Measurements from ENCODE around the gene KNTC1.

- RRBS: no CpG with 5 or more reads among the region's 6 CpGs
These were observed 5.6 kb downstream of the MORN3 start for GRCh38 chr12:121663752-121664296.

GRCh38 chr12:121774533-121775379 is 18.7 kb downstream of the RHOF start:
- RRBS: no CpG with 5 or more reads among the region's 20 CpGs

DNA sequence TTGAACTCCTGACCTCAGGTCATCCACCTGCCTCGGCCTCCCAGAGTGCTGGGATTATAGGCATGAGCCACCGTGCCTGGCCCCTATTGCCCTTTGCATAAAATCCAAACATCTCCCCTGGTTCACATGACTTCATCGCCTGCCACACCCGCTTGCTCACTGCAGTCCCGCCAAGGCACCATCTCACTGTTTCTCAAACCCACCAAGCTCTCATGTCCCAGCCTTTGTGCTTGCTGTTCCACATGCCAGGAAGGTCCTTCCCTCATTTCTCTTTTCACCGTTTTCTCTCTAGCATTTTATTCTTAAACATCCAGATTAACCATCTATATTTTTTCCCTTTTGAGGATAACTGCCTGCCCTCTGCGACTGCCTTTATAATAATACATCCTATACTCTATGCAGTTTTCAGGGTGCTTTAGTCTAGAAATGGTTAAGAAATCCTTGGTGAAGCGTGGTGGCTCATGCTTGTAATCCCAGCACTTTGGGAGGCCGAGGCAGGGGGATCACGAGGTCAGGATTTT is 9.6 kb downstream of the RHOF start:
- RRBS: no CpG with 5 or more reads among the region's 10 CpGs

DNA sequence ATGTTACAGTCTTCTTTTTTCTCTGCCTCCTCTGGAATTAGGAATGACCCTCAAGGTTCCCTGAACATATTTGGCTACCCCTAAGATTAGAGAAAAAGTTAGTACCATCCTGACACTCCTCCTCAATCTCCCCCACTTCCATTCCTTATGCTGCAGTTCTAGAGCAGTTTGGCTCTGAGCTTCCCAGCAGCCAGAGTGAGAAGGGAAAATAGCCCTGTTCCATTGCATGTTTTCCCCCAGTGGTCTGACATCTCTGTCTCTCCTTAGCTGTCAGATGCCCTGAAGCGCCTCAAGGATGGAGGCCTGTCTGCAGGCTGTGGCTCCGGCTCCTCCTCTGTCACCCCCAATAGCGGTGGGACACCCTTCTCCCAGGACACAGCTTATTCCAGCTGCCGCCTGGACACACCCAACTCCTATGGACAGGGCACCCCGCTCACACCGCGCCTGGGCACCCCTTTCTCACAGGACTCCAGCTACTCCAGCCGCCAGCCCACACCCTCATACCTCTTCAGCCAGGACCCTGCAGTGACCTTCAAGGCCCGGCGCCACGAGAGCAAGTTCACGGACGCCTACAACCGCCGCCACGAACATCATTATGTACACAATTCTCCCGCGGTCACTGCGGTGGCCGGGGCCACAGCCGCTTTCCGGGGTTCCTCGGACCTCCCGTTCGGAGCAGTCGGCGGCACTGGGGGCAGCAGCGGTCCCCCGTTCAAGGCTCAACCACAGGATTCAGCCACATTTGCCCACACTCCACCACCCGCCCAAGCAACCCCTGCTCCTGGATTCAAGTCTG is 5.7 kb downstream of the SETD1B start:
- RRBS: 100% methylated on average over 5 of the region's 30 CpGs

GRCh38 chr12:121819267-121819883 is 15.6 kb downstream of the SETD1B start:
- RRBS: no CpG with 5 or more reads among the region's 21 CpGs

GRCh38 chr12:121823333-121824492 is 19.9 kb downstream of the SETD1B start:
- RRBS: 99% methylated on average over 5 of the region's 39 CpGs

GRCh38 chr12:121857260-121858041 is 1.2 kb downstream of the HPD start:
- RRBS: no CpG with 5 or more reads among the region's 11 CpGs

- RRBS: 100% methylated on average over 2 of the region's 20 CpGs
These were observed 7.9 kb upstream of the BCL7A start for GRCh38 chr12:122013491-122014488.

- RRBS: no CpG with 5 or more reads among the region's 11 CpGs
These were observed 1.4 kb upstream of the MLXIP start for GRCh38 chr12:122077011-122077625.

- RRBS: no CpG with 5 or more reads among the region's 11 CpGs
These were observed 7.5 kb downstream of the MLXIP start for GRCh38 chr12:122085807-122086629.

GRCh38 chr12:122132929-122133925 is 40.8 kb downstream of the IL31 start:
- RRBS: no CpG with 5 or more reads among the region's 34 CpGs

DNA sequence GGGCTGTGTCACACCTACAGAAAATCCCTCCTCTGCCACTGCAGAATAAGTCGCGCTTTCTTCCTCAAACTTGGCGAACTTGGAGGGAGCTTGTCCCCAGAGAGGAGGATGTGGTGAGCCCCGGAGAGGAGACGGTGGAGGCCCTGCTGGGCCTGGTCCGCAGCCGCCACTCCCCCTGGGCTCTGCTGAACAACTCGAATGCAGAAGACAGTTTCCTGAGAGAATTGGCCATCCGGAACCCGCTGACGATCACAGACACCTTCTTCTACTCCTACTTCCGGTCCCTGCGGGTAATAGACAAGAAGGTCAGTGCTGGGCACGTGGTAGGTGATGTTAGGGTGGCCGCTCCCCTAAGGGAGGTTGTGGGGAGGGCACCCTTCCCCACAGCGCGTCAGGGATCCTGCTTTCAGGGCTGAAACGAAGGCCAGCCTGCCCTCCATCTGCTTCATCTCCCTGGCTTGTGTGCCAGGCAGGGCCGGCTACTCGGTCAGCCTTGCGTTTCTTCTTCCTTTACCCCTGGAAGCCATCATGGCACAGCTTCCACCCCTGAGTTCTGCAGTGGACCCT is 1.6 kb downstream of the LRRC43 start:
- RRBS: no CpG with 5 or more reads among the region's 21 CpGs

DNA sequence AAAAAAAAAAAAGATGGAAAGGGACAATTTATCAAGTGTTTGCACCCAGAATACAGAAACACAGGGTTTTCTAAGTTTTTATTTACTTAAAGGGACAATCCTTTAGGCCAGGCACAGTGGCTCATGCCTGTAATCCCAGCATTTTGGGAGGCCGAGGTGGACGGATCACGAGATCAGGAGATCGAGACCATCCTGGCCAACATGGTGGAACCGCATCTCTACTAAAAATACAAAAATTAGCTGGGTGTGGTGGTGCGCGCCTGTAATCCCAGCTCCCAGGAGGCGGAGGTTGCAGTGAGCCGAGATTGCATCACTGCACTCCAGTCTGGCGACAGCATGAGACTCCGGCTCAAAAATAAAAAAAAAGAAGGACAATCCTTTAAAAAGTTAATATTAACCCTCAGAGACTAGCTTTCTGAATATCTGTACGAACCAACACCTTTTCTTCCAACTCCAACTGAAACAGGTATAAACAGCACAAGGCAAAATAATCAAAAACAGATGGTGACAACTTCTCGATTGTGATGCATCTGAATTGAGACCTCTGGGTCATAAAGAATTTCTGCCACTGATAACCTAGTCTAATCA is 27.9 kb downstream of the CLIP1 start:
- RRBS: no CpG with 5 or more reads among the region's 13 CpGs

- RRBS: no CpG with 5 or more reads among the region's 2 CpGs
These were observed 9.6 kb downstream of the CLIP1 start for GRCh38 chr12:122412821-122413247.

- RRBS: no CpG with 5 or more reads among the region's 2 CpGs
These were observed 35.0 kb downstream of the ZCCHC8 start for GRCh38 chr12:122465841-122466051.

DNA sequence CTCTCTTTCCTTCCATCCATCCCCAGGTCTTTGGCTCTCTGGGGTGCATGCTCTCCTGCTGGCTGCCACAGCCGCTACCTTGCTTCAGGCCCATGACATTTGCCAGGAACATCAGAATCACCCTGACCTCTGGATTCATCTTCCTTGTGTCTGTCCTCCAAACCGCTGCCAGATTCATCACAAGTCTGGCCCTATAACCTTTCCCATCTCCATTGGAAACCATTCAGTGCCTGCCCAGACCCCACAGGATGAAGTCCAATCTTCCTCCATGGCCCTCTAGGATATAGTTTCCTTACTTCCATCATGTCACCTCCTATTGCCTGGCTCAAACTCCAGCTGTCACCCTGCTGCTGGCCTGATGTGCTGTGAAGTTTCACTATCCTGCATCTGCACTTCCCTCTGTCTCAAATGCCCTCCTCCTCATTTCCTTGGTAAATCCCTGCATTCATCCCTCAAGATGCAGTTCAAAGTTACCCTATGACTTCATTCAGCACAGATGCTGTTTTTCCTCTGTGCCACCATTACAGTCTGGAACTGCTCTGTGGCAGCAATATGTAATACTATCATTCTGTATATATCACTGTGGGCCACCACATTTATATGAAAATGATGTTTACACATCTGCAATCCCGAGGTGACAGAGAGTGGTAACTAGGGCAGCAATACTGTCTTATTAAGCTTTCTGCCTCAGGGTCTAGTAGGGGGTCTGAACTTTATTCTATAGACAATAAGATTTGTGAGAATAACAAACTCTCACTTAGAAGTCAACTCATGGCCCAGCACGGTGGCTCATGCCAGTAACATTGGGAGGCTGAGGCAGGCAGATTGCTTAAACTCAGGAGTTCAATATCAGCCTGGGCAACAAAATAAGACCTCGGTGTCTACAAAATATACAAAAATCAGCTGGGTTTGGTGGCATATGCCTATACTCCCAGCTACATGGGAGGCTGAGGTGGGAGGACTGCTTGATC is 24.9 kb downstream of the ZCCHC8 start:
- RRBS: no CpG with 5 or more reads among the region's 5 CpGs

DNA sequence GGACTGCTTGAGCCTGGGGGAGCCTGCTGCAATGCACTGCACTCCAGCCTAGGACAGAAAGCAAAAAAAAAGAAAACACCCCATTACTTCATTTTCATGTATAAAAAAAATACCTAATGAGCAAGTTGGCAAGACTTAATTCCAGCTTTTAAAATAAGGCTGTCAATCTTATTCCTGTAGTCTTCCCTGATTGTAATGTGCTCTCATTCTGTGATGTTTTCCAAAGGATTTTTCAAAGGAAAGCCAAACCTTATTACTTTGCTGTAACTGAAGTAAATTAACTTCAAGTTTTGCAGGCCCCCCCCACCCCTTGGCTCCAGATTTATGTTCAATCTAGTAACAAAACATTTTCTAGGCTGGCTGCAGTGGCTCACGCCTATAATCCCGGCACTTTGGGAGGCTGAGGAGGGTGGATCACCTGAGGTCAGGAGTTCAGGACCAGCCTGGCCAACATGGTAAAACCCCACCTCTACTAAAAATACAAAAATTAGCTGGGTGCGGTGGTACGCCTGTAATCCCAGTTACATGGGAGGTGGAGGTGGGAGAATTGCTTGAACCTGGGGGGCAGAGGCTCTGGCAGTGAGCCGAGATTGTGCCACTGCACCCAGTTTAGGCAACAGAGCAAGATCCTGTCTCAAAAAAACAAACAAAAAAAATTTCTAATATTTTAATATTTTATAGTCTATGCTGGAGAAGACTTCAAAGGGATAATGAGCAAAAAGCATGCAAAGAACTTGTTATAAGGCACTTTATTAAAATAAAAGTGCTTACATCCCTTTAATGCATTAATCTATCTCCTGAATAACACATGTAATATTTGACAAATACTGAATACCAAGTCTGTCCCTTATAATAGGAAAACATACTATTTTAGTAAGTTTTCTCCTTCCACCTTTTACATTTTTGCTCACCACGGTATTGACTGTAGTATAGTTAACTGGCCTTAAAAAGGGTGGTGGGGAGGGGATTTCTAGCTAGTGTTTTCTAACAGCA is 3.6 kb upstream of the ZCCHC8 start:
- RRBS: no CpG with 5 or more reads among the region's 6 CpGs

DNA sequence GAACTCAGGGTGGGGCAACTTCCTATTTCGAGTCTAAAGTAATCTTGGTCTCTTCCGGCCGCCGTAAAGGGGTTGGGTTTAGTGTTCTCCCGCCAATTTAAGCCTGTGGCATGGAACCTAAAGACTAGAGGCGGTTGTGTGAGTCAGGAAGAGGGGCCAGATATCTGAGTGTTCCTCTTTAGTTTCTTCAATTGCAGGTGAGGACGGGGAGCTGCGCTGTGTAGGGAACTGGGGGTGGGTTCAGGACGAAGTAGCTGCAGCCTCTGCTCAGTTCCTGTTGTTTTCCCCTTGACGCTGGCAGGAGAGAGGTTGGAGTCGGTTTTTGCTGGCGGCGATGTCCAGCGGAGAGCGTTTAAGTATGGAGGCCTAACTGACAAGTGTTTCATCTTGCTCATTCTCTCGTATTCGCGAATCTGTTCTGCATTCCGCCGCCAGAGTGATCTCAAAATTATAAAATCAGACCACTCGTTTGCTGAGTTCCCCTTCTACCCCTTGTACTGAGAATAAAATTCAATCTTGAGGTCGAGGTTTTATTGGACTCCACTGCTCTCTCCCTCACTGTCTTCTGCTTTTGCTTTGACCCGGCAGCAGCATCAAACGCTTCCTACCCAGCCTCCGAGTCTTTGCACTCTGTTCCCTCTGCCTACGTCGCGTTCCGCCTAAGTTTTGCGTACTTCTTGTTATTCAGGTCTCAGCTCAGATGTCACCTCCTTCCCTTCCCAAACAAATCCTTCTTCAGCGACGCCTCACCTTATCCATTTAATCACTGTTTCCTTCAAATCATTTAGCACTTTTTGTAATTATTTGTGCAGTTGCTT is at the start of gene KNTC1:
Gene KNTC1 (plus strand): TSS at position 95 of the 818 bp plus-strand sequence.
- RRBS: 6% methylated on average over 2 of the region's 32 CpGs

DNA sequence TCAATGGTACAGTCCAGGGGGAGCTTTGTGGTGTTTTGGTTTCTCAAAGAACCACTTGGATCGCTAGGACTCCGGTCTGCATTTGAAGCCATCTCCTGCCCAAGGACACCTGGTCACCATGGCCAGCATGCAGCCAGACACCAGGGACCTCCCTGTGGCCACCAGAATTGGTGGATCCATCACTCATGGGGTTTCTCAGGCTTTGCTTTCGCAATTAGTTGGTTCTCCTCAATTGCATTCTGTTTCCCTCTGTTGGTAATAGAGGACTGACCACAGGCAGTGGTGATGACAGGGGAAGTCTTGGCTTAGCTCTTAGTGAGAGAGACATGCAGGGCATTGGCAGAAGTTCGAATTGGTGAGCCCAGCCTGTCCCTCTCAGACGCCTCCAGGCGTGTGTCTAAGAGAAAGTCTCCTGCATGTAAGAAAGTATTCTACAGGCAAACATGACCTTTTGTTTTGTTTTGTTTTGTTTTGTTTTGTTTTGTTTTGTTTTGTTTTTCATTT is 21.4 kb downstream of the HCAR2 start:
- RRBS: no CpG with 5 or more reads among the region's 6 CpGs

- RRBS: no CpG with 5 or more reads among the region's 7 CpGs
These were observed 1.1 kb downstream of the DENR start for GRCh38 chr12:122753689-122754244.

Measured in GM12891 (cell line).